ENCODE measurements around the gene GRM8.

DNA sequence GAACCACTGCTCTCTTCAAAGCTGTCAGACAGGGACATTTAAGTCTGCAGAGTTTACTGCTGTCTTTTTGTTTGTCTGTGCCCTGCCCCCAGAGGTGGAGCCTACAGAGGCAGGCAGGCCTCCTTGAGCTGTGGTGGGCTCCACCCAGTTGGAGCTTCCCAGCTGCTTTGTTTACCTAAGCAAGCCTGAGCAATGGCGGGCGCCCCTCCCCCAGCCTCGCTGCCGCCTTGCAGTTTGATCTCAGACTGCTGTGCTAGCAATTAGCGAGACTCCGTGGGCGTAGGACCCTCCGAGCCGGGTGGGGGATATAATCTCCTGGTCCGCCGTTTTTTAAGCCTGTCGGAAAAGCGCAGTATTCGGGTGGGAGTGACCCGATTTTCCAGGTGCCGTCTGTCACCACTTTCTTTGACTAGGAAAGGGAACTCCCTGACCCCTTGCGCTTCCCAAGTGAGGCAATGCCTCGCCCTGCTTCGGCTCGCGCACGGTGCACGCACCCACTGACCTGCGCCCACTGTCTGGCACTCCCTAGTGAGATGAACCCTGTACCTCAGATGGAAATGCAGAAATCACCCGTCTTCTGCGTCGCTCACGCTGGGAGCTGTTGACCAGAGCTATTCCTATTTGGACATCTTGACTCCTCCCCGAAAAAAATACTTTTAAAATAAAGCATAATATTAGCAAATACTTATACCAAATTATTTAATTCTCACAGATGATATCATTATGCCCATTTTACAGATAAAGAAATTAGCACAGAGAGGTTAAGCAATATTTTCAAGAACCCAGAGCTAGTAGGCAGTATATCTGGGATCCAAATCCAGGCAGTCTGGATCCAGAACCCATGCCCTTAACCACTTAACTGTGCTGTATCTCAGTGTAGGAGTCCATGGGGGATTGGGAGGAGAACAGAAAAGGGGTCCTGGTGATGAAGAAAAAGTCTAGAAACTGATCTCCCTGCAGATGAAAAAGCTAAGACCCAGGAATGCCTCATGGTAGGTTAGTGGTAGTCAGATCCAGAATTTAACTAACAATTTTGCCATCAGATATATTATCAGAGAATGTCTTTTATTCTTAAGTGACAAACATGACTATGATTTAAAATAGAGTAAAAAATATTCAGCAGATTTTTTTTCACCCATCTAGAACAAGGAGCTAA is 6.3 kb downstream of the IQUB start:
- PRO-cap: no peak

- PRO-cap: no peak
Observed at GRCh38 chr7:123642010-123642495, 13.6 kb upstream of the LMOD2 start.

DNA sequence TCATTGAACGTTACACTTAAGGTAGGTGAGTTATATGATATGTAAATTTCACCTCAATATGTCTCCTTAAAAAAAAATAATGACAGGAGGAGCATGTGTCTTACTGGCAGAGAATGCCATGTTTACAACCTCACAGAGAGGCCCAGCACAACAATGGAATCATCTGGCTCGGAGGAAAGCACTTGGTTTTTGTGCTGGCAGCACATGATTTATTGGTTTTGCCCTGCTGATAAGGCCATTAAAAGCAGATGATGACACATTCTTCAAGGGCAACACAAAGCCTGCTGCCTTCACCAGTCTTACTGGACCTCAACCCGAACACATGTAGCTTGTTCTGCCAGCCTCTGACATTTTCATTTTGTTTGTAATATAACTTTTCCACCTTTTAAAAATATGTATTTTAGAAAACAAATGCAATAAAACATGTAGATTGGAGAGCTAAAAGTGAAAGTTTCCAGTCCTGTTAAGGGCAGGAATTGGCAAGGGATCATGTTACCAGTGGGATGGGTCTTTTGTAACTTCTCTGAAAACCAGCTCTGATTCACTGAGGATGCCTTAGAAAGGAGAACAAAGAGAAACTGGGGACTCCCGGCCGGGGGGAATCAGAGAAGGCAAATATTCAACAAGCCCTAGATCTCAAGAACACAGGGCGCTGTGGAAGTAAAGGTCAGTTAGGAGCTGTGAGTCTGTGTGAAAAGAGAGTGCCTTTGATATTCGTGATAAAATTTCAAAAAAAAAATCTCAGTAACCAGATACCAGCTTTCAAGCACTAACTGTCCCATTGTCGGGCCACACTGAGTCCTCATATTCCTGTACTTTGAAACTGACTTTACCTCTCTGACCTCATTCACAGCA is 11.7 kb upstream of the LMOD2 start:
- PRO-cap: bidirectional peak, plus-strand start at position 293 of the sequence, minus-strand start at position 155 of the sequence

- PRO-cap: no peak
Observed at GRCh38 chr7:123656479-123656780, 764 bp downstream of the LMOD2 start.

DNA sequence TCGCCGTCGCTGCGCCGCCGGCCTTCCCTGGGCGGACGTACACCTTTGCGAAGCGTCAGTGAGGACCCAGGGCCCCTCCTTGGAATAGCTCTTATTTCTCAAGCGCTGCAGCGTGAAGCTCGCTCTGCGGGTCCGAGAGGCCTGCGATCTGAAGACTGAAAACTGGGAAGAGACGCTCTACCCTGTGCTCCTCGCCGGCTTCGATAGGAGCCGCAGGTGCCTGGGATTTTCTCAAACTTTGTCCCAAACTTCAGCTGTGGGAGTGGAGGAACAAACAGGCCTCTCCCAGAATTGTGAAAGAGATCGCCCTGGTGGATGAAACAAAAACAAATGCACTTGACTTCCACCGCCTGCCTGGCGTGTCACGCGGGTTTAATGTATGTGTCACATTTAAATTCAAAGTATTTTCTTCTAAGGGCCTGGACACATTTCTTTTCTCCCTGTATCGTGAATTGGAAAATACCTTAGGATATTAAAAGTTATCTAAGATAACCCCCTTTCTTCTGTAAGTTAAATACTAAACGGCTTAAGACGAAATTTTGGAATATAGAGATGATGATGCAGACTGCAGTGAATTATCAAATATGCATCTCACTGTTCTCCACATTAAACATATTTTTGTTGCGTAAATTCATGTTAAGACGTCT is 677 bp upstream of the WASL start:
- PRO-cap: no peak

GRCh38 chr7:123754456-123754793 is 5.6 kb upstream of the WASL start:
- PRO-cap: no peak

DNA sequence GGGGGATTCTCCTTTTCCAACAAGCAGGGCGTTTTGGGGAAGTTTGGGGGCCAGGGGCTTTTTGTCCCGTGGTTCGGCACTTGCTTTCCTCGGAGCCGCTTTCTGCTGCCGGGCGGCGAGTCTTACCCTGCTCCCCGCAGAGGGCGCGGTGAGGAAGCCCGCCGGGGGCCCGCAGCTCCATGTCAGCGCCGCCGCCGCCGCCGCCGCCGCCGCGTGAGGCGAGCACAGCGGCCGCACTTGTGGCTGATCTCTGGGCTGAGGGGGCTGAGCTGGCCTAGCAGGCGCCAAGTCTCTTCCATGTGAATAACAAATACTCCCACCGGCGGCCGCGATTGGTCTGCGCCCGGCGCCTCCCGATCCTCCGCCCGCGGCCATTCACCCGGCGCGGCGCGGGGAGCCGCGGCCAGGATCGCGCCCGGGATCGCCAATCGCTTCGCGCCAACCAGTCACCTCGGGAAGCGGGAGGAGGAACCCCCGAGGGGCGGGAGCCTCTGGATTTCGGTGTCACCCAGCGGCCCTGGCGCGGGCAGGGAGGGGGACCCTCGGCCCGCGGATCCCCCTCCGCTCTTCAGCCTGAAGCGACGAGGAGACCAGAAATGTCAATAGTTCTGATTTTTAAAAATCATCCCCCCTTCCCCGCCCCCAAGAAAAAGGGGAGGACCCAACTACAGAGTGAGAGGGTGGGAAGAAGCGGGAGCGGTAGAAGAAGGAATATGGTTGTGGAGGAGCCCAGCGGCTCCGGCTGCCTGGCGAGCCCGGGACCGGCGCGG is at the start of gene GRM8:
TSS of gene GRM8 (minus strand) at position 271 of the 770 bp plus-strand sequence.
- PRO-cap: no peak

- PRO-cap: no peak
Observed at GRCh38 chr7:127346891-127348113, 45.2 kb downstream of the ZNF800 start.

DNA sequence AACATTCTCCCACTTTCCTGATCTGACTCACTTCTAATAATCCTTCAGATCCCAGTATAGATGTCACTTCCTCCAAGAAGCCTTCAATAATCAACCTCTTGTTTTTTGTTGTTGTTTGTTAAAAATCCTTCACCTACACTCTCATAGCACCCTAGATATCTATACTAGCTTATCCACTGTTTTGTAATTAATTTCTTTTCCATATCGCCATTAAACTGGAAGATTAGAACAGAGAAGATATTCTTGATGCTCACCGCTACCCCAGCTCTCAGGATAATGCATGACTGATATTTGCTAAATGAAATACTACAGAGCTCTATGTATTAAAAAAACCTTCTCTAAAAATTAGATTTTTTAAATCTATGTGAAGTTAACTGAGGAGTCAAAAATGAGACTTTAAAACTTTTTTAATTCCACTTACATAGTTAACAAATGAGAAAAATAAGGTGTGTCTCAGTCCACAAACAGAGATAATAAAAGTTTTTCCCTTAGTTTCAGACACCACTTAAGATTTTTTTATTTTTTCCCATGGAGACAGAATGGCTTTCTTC is 12.4 kb downstream of the ZNF800 start:
- PRO-cap: no peak

DNA sequence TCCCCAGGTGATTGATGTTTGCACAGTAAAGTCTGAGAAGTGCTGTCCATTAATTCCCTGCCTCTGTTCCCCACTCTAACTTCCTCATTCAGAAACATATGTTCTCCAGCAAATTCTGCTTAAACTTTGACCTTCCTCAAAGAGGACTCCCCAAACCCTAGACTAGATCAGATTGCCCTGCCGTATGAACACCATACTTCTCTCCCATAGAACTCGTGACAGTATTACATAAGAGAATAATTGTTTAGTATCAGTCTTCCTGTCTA is 16.1 kb downstream of the SND1 start:
- PRO-cap: no peak

- PRO-cap: no peak
Observed at GRCh38 chr7:127702369-127702655, 50.3 kb downstream of the SND1 start.

GRCh38 chr7:127731369-127731693 is 79.3 kb downstream of the SND1 start:
- PRO-cap: no peak

GRCh38 chr7:127793660-127793878 is 141.6 kb downstream of the SND1 start:
- PRO-cap: no peak

- PRO-cap: no peak
Observed at GRCh38 chr7:127899081-127899805, 132.0 kb downstream of the LRRC4 start.

DNA sequence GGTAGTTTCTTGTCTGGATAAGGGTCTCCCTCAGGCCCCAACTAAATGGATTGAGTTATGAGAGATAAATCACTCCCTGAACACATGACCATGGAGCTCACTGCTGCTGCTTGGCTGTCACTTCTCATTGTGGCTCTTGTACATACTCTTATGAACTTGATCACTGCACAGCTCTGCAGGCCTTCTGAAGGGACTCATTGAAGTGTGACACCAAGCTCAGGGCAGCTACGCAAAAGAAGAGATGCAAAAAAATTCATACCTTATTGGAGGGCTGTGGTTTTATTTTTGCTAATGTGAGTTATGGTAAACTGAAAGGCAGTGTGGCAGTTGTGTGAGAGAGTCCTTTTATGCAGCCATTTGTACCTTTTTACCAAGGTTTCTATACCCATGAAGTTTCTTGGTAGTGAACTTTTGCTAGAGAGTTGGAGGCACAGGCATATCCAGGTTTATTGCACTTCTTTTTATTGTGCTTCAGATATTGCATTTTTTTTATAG is 100.8 kb downstream of the LRRC4 start:
- PRO-cap: no peak

DNA sequence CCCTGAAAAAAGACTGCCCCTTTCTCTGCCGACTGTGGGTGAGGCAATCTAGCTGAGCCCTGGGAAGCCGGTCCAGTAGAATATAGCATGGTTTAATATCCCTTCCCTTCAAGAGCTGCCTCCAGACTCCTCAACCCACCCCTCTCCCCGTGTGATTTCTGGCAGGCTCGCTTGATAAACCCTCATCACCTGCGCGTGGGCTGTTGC is 1.9 kb upstream of the LRRC4 start:
- PRO-cap: no peak

DNA sequence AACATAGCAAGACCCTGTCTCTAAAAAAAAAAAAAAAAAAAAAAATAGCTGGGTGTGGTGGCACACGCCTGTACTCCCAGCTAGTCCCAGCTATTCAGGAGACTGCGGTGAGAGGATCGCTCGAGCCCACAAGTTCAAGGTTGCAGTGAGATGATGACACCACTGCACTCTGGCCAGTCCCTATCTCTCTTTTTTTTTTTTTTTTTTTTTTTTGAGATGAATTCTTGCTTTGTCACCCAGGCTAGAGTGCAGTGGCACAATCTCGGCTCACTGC is 57.0 kb upstream of the LRRC4 start:
- PRO-cap: unidirectional peak, minus-strand start at position 88 of the sequence

DNA sequence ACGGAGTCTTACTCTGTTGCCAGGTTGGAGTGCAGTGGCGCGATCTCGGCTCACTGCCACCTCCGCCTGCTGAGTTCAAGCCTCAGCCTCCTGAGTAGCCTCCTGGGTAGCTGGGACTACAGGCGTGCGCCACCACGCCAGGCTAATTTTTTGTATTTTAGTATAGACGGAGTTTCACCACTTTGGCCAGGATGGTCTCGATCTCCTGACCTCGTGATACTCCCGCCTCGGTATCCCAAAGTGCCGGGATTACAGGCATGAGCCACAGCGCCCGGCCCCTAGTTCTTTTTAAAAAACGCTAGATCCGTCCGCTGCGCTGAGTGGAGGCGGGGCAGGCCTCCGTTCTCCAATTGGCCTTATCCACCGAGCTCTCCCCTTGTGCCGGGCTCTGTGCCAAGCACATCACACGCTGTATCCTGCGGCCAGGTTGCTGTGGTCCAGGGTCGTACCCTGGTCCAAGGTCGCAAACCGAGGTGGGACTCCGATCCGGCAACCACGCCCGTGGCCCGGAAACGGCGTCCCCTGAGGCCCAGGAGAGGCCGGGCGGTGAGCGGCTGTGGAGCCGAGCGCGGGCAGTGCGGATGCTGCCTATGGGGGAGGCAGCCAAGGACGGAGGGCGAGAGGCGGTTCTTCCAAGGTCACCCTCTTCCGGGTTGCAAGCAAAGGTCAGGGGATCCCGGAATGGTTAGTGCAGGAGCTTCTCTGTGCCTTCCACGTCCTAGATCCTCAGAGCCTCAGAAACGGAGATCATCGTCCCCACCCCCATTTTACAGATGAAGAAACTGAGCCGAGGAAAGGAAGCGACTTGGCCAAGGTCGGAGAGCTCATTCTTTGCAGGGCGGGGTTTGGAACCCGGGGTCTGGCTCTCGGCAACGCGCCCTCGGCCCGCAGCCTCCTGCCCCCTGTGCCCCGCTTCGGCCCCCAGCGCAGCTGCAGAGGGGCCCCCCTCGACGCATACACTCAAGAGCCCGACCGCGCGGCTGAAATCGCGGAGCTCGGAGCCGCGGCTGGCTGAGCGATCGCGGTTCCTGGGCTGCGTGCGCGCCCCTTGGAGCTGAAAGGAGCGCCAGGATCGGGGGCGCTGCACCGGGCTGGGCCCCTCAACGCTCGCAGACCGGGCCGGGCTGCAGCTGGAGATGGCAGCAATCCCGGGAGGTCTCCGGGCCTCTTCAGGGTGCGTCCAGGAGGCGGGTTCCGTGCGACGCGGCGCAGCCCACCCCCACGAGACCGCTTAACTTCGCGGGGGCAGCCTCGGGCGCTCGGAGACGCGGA is 72.4 kb upstream of the LRRC4 start:
- PRO-cap: unidirectional peak, plus-strand start at position 662 of the sequence

DNA sequence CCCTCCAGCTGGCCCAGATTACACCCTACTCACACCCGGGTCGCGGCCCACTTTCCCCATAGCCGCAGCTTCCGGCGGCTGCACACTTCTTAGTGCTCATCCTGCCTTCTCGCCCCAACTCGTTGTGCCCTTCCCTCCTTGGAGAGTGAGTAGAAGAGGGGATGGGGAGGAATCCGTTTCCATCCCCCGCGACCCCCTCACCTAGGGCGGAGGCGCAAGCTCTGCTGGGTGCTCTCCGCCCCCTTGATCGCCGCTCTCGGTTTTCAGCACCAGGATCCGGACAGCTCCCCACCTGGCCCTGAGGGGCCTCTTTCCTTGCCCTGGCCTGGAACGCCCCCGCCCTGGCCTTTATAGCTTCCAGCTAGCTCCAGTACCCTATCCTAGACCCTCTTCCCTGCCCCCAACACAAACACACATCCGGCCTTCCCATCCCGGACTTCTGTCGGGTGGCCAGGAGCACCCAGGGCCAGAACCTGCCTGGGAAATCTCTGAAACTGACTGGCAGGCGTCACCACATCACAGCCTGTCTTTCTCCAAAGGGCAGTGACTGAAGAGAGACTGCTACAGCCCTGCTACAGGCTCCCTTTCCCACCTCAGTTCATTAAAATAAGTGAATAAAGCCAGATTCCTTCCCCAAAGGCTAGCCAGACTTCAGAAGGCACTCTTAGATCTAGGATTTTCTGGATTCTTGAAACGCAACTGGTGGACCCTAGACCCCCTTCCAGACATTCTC is 72.4 kb upstream of the LEP start:
- PRO-cap: no peak

DNA sequence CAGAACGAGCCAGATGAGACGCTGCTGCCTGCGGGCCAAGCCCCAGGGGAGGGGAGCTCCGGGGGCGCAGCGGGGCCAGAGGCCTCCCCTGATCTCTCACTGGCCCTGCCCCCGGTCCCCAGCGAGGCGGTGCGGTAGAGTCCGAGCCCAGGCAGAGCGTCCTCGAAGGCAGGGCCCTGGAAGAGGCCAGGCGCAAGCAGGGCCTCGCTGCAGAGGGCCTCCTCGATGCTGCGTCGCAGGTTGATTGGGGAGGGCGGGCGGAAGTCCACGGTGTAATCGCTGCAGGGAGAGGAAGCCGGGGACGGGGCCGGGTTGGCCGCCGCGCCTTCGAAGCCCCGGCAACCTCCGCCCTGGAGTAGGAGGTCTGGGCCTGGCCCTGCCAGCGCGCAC is 7.4 kb upstream of the RBM28 start:
- PRO-cap: no peak

Data from left ventricle myocardium (tissue), 1 donor.